Epidermal melanocyte (primary cell): Measurements from ENCODE around the gene GPR65.

DNA sequence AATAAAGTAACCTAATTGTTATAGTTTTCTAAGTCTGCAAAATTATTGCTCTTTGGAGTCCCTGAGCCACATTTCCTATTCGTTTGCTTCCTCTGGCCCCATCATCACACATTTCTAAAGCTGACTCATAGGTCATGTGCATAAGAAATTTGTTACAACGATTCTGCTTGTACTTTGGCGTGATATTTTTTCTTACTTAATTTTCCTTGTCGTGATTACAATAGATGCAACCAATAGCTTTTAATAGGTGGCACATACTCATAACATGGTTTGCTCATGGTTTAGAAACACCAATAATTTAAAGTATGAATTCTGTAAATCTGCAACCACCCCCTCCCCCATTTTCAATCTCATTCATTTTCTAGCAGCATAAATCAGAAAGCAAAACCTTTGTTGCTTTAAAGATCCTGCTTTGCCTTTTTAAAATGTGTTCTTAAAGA, 1.8 kb upstream of the FLRT2 start:
- RRBS = no CpG with 5 or more reads among the region's 4 CpGs

DNA sequence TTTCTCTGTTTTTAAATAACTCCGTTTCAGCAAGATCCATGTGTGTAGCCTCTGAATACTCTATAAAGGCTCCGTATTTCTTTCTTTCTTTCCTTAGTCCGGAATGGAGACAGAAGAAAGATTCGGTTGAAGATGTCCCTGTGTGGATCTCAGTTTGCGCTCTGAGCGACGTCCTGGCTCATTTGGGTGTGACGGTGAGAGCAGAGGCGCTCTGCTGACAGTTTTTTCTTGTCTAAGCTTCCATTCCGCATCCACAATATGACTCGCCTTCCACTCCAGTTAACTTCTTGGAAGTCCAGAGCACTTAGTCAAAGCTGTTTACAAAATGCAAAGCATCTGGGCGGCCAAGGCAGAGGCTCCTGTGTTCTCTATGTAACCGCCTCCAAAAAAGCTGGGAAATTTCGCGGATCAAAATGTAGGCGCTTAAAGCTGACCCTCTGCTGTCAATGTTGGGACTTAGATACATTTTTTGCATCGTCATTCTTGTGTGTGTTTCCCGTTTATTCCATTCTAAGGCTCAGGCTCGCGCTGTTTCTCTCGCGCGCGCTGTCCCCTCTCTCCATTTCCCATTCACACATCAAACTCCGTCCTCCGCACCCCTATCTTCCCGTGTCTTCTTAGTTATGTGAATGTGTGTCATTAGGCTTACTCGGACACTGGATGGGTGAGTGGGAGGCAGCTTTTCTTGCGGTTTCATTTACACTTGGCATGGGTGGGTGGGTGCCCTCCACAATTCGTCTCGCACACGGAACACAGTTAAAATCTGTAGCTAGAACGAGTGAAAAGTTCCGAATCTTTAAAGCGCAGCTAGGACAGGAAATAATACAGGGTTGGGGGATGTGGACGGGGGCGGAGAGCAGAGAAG, 805 bp upstream of the FLRT2 start:
- RRBS = no CpG with 5 or more reads among the region's 37 CpGs

DNA sequence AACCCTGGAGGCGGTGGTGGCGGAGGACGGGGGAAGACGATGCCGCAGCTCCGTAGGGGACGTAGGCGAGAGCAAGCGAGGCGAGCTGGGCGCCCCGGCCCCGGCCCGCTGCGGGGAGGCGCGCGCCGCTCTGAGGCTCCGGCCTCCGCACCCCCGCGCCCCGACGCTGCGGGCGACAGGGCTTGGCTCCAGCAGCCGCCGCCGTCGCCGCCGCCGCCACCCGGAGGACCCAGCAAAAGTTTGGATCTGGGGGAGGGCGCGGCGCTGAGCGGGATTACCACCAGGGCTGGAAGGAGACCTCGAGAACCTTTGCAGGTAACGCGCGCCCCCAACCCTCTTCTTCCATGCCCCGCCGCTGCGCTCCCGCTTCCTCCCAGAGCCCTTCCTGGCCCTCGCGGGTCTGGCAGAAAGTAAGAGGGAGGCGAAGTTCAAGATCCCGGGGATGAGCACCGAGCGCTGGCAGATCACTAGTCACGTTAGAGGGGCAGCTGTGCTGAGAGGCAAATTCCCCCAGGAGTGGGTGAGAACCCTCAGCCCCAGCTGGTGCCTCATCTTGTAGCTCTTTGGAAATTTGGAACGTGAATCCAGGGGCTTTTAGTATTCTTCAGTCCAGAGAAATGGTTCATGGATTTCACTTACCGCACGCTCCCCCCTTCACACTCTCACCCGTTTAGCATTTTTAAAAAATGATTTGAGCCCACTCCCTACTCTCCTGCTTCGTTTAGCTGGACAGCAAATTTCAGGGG, 3.9 kb downstream of the FLRT2 start:
- RRBS = 2% methylated on average over 23 of the region's 59 CpGs

GRCh38 chr14:85534425-85535302, 4.7 kb downstream of the FLRT2 start:
- RRBS = no CpG with 5 or more reads among the region's 28 CpGs

GRCh38 chr14:85878782-85879160, 348.8 kb downstream of the FLRT2 start:
- RRBS = no CpG with 5 or more reads among the region's 7 CpGs

DNA sequence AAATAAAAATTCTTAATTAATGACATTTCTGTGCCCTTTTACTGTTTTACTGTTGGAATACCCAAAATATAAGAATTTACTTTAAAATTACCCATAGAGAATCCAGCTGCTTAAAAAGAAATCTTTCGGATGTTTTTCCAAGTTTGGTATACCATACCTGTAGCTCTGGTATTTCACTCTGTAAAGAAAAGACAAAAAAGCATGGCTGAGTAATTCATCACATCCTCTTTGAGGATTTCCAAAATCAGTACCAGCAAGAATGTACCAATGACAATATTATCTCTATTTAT, 43.3 kb downstream of the GALC start:
- RRBS = no CpG with 5 or more reads among the region's 1 CpG

DNA sequence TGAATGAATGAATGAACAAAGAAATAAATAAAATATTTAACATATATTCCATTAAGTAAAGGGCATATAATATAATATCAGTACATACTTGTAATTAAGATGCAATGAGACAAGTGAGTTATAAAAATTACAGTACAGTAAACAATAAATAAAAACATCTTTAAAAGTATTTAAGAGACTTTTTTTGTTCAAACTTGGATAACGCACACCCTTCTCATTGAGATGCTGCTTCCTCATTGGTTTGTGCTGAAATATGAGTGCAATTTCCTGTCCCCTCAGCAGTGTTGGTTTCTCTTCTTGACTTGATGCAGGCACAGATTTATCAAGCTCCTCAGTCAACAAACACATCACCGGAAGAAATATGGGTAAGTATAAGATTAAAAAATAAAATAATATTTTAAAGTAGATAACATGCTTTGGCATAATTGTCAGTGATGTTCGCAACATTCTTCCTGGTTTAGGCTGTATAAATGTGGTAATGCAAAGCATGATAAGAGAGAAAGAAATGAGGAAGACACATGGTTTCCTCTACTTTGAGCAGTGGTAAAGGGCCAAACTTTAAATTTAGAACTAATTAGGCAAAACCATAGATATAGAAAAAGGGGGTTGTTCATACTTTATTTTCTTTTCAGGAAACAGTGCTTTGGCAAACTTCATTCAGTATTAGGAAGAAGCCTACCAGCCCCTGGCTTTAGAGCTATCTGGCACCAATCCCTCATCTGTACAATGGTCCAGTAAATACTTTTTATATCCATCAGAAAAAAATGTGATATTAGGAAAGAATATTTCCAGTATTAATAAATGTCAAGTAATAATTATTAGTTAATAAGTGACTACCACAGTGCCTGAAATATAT, at the start of gene GPR65:
Gene GPR65 (plus strand): TSS at position 278 of the 856 bp plus-strand sequence.
- RRBS = no CpG with 5 or more reads among the region's 3 CpGs

DNA sequence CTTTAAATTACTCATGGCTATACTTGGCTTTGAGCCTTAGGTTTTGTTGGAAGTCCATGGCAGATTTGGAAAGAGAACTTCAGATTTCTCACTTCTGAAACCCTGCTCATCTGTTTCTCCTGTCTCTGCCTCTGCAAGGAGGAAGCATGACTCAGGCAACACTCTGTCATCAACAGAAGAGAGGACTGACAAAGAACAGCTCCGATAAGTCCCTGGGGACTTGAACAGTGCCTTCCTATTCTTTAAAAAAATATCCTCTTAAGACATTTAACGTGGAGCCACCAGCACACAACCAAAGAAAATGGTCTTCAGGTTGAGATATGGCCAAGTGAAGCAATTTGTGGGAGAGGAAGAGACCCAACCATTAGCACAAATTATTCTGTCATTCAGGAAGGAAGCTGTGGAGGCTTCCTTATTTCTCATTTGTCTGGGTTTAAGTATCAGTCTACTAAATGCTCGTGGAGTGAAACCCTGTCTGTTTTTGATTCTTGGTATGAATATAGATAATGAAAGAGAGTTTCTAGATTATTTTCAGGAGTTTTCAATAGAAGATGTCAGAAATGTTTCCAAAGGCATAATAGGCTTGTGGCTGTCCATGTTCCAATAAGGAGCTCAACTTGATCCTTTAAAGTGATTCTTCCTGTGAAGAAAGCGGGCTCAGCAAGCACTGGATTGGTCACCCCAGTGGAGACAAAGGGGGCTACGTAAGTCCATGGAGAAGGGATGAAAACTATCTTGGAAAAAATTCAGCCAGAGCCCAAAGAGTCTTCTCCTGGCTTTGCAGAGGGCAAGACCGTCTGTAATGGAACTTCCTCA, 125.1 kb downstream of the GPR65 start:
- RRBS = no CpG with 5 or more reads among the region's 6 CpGs

DNA sequence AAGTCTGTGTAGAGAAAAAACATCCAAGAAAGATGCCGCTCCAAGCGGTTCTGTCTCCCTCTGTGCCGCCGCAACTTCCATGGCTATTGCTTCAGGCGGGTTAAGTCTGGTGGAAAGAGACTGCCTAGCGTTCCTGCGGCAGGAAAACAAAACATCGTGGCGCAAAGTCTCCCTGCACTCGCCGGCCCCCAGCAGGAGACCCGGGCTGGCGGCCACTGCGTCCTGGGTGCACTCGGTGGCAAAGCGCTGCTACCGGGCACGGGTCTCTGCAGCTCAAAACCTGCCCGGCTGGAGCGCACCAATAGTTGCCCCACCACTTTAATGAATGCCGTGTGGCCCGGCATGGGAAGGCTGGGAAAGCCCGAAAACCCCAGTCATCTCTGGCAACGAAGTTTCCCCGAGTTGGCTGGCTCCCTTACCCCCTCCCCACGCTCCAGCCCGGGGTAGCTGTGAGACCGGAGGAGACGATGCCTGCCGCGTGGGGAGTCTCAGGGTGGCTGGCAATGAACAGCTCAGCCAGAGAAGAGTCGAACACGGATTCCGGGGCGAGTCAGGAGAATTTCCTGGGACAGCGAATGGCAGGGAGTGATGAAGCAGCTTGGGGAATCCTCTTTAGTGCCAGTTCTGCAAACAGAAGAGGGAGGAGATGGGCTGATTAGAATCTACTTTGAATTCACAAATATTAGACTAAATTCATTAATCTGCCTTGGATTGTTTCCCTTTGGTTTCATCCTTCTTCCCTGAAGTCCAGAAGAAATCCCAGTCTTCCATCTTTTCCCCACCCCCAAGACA, 3.6 kb upstream of the KCNK10 start:
- RRBS = 3% methylated on average over 20 of the region's 36 CpGs

DNA sequence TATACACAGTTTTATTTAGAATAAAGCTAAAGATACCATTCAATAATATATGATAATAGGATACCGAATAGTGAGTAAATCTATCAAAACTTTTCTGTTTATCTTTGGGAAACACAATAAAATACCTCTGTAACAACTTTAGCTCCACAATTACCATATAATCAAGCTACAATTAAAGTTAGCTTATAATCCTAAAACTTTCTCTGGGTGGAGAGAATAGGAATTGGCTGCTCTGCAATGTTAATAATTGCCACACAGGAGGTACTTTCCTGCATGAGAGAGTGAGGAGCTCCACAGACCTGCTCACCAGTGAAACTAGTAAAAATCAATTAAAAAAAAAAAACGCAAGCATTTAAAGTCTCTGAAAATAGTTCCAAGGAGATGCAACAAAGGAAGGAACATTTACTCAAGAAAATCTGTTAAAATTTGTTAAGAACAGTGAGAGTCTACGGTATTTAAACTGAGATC, 110.6 kb downstream of the EML5 start:
- RRBS = no CpG with 5 or more reads among the region's 3 CpGs

- RRBS = no CpG with 5 or more reads among the region's 14 CpGs
These were observed 202.8 kb downstream of the FOXN3 start for GRCh38 chr14:89214041-89214855.

- RRBS = no CpG with 5 or more reads among the region's 14 CpGs
These were observed 163.0 kb downstream of the FOXN3 start for GRCh38 chr14:89253746-89254718.

GRCh38 chr14:89290810-89291189, 126.2 kb downstream of the FOXN3 start:
- RRBS = no CpG with 5 or more reads among the region's 8 CpGs

DNA sequence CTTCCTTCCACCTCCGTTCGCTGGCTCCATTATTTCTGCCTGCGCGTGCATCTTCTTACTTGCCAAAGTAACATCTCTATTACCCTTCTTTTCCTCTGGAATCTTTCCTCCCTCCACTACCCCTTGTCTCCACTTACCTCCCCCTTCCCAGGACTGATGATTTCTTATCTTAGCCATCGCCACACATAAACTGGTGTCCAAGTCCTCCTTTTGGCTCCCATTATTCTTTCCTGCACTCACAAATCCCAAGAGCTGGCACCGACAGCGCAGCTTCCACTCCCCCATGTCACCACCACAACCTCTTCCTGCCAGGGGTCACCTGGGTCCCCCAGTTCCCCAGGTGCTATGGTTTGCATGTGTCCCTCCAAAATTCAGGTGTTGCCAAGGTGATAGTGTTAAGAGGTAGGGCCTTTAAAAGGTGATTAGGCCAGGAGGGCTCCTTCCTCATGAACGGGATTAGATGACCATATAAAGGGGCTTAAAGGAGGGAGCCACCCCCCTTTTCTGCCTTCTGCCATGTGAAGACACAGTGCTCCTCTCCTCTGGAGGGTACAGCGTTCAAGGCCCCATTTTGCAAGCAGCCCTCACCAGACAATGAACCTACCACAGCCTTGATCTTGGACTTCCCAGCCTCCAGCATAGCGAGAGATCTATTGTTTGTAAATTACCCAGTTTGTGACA, 124.8 kb downstream of the FOXN3 start:
- RRBS = no CpG with 5 or more reads among the region's 10 CpGs

GRCh38 chr14:89293391-89293817, 123.6 kb downstream of the FOXN3 start:
- RRBS = no CpG with 5 or more reads among the region's 5 CpGs

GRCh38 chr14:89294019-89294725, 122.9 kb downstream of the FOXN3 start:
- RRBS = no CpG with 5 or more reads among the region's 11 CpGs

DNA sequence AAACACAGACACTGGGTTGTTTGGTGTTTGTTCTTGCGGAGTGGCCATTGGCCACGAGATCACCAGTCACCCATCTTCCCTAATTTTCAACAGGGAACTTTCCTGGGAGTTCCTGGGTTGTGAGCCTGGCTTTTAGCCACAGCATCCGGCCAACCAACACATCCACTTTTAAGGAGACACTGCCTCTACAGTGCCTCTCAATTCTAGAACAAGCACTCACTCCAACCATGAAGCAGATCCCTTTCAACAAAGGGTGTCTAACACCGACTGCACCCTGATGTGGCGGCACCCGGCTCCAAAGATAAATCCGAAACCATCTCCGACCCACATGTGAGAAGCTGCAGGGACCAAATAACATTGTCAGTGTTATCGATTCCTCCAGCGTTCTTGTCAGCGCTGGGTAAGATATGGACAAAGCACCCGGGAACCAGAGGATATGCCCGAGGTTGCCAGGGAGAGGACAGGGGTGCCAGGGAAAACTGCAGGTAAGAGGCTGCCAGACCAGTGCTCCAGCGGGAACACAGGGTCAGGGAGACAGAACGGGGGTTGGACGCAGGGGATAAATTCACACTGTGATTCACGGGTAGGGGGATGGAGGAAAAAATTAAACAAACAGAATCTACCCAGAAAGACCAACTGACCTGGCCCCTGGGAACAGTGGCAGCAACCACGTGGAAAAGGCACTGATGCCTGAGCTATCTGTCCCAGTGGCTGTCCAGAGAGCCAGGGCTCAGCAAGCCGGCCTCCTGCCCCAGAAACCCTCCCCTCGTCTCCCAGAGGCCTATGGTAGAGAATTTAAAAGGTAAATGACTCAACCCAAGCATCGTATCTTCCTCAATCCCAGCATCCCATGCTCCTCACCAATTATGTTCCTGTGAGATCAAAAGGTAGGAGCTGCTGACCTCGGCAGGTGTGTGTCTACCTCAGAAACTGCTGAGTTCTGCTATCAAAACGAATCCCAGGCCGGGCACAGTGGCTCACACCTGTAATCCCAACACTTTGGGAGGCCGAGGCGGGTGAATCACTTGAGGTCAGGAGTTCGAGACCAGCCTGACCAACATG, 49.6 kb downstream of the FOXN3 start:
- RRBS = no CpG with 5 or more reads among the region's 27 CpGs

DNA sequence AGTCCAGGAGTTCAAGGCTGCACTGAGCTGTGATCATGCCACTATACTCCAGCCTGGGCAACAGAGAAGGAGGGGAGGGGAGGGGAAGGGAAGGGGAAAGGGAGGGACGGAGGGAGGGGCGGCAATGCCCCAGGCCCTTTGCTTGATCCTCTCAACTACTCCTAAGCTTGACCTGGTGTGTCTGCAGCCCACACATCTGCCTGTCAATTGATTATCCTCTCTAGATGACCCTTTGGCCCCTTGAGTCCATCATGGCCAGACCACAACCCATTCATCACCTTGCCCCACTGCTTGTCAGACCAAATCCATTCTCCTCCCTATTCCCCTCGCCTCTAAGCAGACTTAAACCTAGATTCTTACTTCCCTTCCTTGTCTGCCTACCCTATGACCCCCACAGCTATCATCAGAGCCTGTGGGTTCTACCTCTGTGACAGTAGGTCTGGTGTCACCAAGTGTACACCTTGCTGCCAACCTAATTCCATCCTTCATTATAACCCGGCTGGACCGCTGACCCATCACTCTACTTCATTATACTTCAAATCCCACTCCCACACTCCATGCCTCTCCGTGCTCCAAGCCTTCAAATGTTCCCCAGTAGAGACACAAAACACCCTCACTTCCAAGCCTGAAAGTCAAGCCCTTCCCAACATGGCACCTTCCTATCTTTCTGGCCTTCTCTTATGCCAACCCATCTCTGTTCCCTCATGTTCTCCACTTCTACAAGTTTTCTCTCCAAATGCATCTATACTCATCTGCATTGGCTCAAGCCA, 35.1 kb downstream of the FOXN3 start:
- RRBS = no CpG with 5 or more reads among the region's 6 CpGs

- RRBS = no CpG with 5 or more reads among the region's 19 CpGs
These were observed 72.9 kb upstream of the FOXN3 start for GRCh38 chr14:89489691-89490478.

- RRBS = no CpG with 5 or more reads among the region's 7 CpGs
These were observed 158.3 kb upstream of the FOXN3 start for GRCh38 chr14:89575341-89575764.